Epidermal melanocyte (primary cell): ENCODE data around the genes PRSS53, KAT8 and PYCARD.

- RRBS: no CpG with 5 or more reads among the region's 31 CpGs
Observed at GRCh38 chr16:30654530-30655458, 3.4 kb upstream of the FBRS start.

GRCh38 chr16:30663976-30665193 is 6.2 kb downstream of the FBRS start:
- RRBS: 85% methylated on average over 7 of the region's 42 CpGs

- RRBS: no CpG with 5 or more reads among the region's 8 CpGs
Observed at GRCh38 chr16:30711313-30712305, 12.6 kb downstream of the SRCAP start.

DNA sequence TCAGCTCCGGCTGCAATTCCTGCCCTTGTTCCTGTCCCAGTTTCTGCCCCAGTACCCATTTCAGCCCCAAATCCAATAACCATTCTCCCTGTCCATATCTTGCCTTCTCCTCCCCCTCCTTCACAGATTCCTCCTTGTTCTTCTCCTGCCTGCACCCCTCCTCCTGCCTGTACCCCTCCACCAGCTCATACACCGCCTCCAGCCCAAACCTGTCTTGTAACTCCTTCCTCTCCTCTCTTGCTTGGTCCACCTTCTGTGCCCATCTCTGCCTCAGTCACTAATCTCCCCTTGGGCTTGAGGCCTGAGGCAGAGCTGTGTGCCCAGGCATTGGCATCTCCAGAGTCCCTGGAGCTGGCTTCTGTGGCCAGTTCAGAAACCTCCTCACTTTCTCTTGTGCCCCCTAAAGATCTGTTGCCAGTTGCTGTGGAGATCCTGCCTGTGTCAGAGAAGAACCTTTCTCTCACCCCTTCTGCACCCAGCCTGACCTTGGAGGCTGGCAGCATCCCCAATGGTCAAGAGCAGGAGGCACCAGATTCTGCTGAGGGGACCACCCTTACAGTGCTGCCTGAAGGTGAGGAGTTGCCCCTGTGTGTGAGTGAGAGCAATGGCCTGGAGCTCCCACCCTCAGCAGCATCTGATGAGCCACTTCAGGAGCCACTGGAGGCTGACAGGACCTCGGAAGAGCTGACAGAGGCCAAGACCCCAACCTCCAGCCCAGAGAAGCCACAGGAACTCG is 2.9 kb upstream of the TMEM265 start:
- RRBS: no CpG with 5 or more reads among the region's 4 CpGs

GRCh38 chr16:30779926-30780355 is 7.1 kb downstream of the ZNF629 start:
- RRBS: no CpG with 5 or more reads among the region's 3 CpGs

DNA sequence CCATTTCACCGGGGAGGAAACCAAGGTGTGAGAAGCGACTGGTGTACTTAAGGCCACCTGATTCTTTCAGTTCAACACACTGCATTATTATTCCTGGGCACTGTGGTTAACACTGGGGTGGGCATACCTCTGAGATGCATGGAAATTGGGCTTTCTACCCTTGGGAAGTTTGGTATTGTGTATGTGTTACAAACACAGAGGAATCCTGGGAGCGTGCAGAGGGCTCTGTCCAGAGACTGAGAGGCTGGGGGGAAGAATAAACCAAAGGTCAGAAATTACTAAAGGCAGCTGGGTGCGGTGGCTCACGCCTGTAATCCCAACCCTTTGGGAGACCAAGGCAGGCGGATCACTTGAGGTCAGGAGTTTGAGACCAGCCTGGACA is 939 bp upstream of the ZNF629 start:
- RRBS: no CpG with 5 or more reads among the region's 6 CpGs

DNA sequence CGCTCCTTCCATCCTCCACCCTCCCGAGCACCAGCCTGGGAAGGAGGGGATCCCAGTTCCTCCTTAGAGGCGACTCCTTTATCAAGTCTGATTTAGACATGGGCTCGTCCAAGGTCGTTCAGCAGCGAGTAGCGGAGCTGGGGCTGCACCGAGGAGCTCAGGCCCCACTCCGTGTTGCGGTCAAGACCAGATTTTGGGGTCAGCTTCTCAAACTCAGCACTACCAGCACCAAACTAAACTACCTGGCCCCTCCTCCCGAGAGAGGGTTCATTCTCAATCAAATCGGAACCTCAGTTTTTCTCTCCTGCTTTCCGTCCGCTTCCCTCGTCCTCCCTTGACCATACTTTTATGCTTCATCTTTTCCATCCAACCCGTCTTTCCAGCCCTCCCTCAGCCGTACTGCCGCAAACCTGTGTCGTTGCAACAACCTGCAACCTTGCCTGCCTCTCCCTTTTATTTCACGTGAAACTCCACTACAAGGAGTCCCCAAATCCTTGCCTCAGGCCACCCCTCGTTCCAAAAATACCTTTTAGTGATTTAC is 19.1 kb upstream of the ZNF629 start:
- RRBS: no CpG with 5 or more reads among the region's 21 CpGs

DNA sequence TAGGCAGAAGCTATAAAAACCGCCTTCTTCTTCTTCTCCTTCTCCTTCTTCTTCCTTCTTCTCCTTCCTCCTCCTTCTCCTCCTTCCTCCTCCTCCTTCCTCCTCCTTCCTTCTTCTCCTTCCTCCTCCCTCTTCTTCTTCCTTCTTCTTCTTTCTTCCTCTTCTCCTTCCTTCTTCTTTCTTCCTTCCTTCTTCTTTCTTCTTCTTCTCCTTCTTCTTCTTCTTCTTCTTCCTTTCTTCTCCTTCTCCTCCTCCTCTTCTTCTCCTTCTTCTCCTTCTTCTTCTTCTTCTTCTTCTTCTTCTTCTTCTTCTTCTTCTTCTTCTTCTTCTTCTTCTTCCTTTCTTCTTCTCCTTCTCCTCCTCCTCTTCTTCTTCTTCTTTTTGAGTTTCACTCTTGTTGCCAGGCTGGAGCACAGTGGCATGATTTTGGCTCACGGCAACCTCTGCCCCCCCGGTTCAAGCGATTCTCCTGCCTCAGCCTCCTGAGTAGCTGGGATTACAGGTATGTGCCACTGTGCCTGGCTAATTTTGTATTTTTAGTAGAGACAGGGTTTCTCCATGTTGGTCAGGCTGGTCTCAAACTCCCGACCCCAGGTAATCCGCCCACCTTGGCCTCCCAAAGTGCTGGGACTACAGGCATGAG is 4.6 kb upstream of the FBXL19 start:
- RRBS: no CpG with 5 or more reads among the region's 6 CpGs

DNA sequence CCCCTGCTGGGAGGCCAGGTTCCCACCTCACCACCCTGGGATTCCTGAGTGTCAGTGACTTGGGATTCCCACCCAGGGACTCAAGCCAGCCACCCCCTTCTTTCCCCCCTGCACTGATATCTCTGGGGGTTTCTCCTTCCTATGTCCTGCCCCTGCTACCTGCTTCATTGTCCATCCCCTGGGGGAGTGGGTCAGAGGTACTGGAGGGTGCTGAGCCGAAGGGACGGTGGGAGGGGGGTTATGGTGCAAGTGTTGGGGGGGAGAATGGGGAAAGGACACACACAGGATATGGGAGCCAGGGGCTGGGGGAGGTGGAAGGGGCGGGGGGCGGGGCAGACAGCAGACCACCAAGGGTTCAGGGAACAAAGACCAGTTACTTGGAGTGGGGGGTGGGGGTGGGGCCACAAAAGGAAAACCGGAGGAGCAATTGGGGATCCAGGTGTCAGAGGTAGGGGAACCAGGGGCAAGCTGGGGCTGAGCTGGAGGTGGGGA is 1.5 kb upstream of the ORAI3 start:
- RRBS: no CpG with 5 or more reads among the region's 5 CpGs

DNA sequence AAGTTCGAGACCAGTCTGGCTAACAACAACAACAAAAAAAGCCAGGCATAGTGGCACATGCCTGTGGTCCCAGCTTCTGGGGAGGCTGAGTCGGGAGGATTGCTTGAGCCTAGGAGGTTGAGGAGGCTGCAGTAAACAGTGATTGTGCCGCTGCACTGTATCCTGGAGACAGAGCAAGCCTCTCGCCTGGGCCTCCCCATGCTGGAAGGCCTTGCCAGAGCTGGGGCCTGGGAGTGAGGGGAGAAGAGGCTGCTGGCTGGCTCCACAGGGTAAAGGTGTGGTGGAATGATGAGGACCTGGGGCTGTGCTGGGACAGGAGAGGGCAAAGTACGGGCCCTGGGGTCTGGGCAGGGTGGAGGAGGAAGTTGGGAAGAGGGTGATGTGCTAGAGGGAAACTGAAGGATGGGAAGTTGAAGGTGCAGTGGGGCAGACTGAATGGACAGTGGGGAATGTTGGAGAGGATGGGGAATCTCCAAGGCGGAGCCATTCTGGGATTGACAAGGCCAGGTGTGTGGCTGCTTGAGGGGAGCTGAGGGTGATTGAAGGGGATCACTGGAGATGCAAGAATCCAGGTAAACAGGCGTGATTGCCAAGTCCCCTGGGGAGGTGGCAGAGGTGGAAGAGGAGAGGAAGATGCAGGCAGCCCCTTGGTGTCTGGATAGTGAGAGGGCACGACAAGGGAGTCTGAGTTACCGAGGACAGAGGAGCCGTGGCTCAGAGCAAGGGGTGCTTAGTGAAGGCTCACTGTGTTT is 8.6 kb upstream of the HSD3B7 start:
- RRBS: no CpG with 5 or more reads among the region's 10 CpGs

DNA sequence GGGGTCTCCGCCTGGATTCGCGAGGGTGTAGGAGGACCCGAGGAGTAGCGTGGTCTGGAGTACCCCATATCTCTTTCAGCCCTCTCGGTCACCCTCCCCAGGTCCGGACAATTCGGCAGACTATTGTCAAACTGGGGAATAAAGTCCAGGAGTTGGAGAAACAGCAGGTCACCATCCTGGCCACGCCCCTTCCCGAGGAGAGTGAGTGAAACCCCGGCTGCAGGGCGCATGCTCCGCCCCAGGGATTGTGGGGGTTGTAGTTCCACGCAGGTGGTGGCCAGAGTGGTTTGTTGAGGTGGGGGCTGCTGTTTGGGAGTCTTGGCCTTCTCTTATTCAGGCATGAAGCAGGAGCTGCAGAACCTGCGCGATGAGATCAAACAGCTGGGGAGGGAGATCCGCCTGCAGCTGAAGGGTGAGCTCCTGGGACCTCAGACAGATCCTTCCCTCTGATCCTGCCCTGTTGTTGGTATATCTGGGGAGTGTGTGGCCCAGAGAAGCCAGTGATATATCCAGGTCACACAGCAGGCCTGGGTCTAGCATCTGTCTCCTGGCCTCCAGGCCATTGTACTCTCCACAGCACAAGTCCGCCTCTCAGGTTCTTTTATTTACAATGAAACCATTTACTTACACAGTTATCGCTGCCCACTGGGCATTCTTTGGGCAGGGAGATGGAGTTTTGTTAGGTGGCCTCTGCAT is 915 bp downstream of the STX4 start:
- RRBS: 6% methylated on average over 5 of the region's 19 CpGs

GRCh38 chr16:31080382-31081170 is 6.4 kb downstream of the ZNF646 start:
- RRBS: 92% methylated on average over 1 of the region's 18 CpGs

GRCh38 chr16:31088651-31089152 is at the start of gene PRSS53:
Gene PRSS53 (minus strand): TSS chr16:31088943.
- RRBS: no CpG with 5 or more reads among the region's 7 CpGs

- RRBS: no CpG with 5 or more reads among the region's 6 CpGs
Observed at GRCh38 chr16:31112640-31113465, 4.6 kb upstream of the KAT8 start.

DNA sequence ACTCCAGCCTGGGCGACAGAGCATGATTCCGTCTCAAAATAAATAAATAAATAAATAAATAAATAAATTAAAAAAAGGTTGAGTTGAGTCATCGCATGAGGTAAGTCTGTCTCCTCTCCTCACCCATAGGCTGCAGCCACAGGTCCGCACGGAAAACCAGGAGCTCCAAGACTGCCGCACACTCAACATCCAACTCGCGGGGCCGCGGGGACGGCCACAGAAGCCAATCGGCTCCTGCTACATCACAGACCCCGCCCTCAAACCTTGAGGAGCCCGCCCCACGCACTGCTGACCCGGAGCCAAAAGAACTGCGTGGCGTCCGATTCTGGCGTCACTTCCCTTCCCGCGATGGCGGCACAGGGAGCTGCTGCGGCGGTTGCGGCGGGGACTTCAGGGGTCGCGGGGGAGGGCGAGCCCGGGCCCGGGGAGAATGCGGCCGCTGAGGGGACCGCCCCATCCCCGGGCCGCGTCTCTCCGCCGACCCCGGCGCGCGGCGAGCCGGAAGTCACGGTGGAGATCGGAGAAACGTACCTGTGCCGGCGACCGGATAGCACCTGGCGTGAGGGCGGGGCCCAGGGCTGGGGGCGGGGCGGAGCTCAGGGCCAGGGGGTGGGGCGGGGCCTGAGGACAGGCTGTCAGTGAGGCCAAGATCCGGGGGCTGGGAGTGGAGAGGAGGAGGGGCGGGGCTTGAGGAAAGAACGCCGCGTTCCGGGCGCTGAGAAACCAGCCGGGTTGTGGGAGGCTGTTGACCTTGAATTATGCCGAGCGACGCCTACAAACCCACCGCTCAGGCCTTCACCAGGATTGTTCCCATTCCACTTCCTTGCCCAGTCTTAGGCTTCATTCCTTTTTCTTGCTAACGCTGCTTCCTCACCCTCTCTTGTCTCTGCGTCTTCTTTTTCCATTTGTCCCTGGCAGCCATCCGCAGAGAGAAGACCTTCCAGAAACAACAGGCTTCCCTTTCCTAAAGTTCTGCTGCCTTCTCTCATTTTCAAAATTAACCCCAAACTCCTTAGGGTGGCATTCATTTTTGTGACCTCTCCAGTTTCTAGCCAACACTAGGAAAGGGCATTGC is at the start of gene KAT8:
TSS of gene KAT8 (plus strand) at position 331 of the 1,075 bp plus-strand sequence.
- RRBS: 3% methylated on average over 22 of the region's 72 CpGs

DNA sequence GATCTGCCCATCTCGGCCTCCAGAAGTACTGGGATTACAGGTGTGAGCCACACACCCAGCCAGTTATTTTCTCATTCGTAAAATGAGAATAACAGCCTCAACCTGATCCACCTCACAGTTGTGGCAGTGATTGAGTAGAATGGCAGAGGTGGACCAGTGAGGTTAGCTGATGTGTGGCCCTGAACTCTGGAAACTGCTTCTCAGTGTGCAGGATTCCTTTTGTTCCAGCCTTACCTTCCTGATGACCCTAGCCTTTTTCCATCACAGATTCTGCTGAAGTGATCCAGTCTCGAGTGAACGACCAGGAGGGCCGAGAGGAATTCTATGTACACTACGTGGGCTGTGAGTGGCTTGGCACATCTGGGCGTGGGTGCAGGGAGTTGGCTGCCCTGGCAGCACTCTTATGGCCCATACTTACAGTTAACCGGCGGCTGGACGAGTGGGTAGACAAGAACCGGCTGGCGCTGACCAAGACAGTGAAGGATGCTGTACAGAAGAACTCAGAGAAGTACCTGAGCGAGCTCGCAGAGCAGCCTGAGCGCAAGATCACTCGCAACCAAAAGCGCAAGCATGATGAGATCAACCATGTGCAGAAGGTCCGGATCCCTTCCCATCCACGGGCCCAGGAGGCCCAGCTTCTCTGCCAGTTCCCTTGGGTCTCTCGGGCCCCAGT is 2.6 kb downstream of the KAT8 start:
- RRBS: no CpG with 5 or more reads among the region's 20 CpGs

DNA sequence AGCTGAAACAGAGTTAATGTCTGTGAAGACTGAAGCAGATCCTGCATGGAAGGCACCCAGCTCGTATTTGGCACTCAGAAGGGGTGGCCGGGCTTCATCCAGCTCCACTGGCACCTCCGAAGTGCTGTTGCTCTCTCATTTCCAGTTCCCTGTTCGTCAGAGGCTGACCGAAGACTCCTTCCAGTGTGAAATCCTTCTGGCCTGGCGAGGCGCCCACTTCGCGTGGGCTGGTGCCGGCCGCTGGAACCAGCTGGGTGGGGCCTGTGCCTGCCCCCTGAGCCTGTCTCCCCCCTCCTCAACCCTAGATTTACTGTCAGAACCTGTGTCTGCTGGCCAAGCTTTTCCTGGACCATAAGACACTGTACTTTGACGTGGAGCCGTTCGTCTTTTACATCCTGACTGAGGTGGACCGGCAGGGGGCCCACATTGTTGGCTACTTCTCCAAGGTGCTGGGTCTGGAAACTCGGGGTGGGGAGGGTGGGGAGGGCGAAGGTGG is 5.8 kb downstream of the PRSS8 start:
- RRBS: no CpG with 5 or more reads among the region's 17 CpGs

DNA sequence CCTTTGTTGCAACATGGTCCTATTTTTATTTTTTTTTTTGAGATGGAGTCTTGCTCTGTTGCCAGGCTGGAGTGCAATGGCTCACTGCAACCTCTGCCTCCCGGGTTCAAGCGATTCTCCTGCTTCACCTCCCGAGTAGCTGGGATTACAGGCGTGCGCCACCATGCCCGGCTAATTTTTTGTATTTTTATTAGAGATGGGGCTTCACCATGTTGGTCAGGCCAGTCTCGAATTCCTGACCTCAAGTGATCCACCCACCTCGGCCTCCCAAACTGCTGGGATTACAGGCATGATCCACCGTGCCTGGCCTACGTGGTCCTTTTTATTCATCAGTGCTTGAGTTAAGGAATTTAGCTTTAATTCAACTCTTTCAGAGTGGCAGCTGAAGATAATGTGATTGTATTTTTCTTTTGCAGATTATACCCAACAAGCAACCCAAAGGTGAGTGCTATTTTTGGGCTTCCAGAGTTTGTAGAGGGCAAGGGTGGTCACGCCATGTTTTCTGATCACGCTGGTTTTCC is 2.1 kb downstream of the FUS start:
- RRBS: no CpG with 5 or more reads among the region's 12 CpGs

- RRBS: no CpG with 5 or more reads among the region's 8 CpGs
Observed at GRCh38 chr16:31186157-31186692, 6.3 kb downstream of the FUS start.

GRCh38 chr16:31202015-31203059 is at the start of gene PYCARD:
Gene PYCARD (minus strand): TSS chr16:31202760.
- RRBS: 5% methylated on average over 24 of the region's 80 CpGs